Mammary microvascular endothelial cell (primary cell): Measurements from ENCODE around the gene SPRY2.

DNA sequence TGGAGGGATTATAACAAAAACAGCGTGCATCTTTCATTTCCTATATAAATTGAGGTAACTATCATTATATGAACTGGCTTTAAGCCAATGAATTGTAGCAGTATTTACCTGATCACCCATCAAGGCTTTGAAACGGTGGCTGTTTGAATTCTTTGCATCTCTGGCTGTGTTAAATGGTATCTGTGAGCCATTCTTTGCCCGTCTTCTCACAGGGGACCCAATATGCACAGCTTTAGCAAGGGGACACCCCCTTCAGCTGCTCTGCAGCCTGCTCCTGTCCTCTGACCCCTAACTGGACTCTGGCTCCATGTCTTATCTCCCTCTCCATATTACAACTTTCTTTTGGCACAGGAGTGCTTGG lies 1109.2 kb downstream of the KLF5 start:
- RAMPAGE, long total RNA, result no peak

GRCh38 chr13:75286708-75287148 lies 195.2 kb downstream of the TBC1D4 start:
- RAMPAGE, long total RNA, result no peak

- RAMPAGE, long total RNA, result no peak
Observed at GRCh38 chr13:75326061-75327105, 155.6 kb downstream of the TBC1D4 start.

DNA sequence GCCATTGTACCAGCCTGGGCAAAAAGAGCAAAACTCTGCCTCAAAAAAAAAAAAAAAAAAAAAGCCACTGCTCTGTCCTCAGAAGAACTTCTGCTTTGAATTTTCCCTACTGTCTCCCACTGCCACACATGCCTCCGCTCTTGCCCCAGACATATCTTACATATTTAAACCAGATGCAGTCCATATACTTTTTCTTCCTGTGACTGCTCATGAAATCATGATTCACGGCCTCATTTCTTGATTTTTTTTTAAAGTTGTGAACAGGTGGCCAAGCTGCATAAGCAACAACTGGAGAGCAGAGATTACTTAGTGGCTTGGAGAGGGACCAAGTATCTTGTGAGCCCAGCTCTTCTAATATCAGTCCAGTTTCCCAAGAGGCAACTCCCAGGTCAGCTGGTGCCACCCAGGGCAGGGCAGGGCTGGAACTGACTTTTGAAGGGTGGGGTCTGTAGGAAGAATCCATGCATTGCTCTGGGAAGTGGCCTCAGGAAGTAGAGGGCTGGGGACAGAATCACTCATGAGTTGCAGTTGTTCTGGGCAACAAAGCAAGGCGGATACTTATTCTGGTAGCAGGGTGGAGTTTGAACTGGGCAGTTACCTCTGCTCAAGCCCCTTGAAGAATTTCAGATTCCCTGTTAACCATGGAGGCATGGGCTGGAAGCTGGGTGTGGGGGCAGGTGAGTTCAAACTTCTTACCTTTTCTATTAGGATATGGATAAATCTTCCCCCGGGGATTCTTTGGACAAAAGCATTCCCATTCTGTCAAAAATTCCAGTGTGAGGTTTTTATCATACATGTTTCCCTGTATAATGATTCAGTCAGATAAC lies 152.5 kb downstream of the LMO7 start:
- RAMPAGE, long total RNA, result no peak

GRCh38 chr13:75836119-75836567 lies 200.0 kb downstream of the LMO7 start:
- RAMPAGE, long total RNA, result no peak

DNA sequence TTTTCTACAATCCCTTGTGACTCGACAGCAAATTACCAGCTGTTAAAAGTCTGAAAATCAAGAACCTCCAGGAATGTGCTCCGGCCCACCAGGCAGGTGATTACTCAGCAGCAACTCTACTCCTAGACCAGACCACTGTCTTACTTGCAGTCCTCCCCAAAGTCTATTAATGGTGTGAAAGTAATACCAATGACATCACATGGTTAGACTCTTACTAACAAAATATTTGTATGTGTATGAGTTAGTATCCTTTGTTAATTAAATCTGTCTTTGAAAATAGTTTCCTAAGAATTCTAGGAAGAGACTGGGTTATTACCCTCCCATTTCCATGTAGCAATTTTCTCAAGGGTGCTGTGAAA lies 362.2 kb downstream of the KCTD12 start:
- RAMPAGE, long total RNA, result no peak

DNA sequence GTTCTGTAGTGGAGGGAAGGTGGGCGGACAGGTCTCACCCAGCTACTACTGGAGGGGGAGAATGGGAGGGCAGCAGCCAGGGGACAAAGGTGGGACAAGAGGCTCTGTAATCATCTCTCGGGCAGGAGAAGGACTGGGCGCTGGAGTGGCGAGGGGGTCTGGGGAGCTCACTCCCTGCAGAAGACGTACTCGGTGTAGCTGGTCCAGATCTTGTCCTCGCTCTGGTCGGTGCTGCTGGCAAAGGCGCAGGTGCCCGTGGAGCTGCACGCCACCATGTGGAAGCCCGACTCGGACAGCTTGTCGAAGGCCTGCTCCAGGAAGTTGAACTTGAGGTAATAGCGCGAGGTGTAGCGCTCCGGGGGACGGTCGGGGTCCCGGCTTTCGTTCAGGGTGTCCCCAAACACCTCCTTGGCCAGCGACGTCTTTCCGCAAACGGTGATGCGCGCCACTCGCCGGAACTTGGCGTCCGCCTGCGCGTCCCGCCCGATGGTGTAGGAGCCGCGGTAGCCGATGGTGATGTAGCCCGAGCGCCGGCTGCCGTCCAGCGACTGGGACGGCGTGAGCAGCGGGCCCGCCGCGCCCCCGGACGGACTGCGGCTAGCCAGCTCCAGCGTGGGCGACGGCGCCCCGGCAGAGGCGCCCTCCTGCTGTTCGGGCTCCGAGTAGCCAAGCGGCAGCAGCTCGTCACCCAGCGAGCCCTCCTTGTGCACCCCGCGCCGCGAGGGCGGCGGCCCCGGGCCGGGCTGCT lies 1.0 kb downstream of the KCTD12 start:
- RAMPAGE, long total RNA, result no peak

- RAMPAGE, long total RNA, result no peak
Observed at GRCh38 chr13:76886777-76887257, 612 bp upstream of the KCTD12 start.

GRCh38 chr13:76980114-76980408 lies 11.8 kb upstream of the CLN5 start:
- RAMPAGE, long total RNA, result no peak

GRCh38 chr13:76991303-76991818 lies 520 bp upstream of the CLN5 start:
- RAMPAGE, long total RNA, result no peak

DNA sequence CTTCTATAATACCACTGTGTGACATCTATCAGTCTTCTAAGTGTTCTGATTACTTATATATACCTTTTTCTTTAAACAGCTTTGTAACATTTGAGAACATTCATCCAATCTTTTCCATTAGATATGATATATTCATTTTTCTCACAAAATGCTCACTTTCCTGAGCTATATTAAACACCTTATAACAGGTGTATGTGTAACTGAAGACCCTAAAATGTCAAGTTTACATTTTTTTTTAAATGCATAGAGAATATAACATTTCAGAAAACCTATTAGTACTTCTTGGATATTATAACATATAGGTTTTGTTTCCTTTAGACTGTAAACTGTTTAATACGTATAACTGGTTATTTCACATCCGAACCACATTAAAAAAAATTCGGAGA lies 14.7 kb downstream of the CLN5 start:
- RAMPAGE, long total RNA, result no peak

GRCh38 chr13:77144755-77145883 lies 118.2 kb upstream of the FBXL3 start:
- RAMPAGE, long total RNA, result no peak

DNA sequence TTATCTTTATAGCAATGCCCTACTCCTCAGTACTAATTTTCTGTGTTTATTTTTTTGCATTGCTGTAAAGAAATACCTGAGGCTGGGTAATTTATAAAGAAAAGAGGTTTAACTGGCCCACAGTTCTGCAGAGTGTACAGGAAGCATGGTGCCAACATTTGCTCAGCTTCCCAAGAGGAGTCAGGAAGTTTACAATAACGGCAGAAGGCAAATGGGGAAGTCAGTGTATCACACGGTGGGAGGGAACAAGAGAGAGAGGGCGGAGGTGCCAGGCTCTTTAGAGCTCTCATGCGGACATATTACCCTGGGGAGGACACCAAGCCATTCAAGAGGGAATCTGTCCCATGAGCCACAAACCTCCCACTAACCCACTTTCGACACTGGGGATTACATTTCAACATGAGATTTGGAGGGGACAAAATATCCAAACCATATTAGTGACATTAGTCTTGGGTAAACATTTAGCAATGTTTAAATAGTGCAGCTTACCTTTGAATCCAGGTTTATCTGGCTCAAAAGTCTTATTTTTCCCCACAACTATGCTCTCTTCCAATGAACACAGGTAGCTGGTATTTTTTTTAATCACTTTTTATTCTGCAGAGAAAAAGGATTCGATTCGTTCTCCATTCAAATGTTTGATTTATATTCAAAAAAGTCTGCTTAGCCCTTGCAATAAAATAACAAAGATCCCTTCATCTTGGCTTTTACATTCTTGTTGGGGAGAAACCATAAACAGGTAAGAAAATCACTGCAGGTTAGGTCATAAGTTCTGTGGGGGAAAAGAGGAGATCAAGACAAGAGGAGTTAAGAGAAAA lies 70.0 kb downstream of the SLAIN1 start:
- RAMPAGE, long total RNA, result no peak

GRCh38 chr13:77919263-77919957 lies 779 bp upstream of the EDNRB start:
- RAMPAGE, long total RNA, result start-site peak on the minus strand at chr13:77919426-77919483, 14 and 28 reads in 2 replicates

DNA sequence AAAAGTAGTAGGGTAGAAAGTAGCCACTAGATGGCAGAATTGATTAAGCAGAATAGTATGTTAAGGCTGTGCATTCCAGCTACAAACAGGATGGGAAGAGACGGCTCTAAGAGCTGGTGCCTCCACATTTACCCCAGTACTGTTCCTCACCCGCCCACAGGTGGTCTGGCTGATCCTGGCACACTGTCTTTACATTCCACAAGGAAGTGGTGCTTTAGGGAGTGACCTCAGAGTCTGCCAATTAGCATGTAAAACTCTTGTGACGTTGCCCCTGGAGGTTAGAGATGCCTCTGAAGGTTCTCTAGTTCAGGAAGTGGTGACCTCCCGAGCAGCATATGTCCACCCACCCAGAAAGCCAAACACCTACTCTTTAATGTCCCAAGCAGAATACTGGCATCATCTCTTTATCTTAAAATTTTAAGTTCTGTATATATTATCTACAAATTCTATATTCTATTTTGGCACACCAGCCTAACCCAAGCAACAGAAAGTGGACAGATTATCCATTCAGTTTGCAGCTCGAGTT lies 219.2 kb upstream of the EDNRB start:
- RAMPAGE, long total RNA, result no peak

DNA sequence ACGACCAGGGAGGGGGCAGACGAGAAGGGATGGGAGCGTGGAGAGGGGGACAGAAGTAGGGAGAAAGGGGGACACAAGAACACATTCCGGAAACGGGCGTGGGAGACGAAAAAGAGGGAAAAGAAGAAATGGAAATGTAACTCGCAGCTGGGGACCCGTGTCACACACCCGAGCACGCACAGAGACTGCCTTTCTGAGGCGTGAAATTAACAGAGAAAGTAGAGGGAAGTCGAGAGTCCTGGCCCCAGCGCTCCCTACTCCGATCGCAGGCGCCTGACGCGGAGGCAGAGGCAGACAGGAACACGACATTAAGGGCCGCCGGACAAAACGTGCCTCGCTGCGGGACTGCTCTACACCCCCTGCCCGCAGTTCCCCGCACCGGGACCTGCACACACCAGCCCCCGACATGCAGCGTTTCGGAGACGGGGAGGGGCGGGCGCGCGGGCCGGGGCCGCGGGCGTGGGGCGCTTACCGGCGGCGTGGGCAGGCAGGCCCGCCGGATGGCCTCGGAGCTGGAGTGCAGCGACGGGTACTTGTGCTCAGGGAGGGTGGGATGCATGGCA lies 539 bp downstream of the POU4F1 start:
- RAMPAGE, long total RNA, result no peak

DNA sequence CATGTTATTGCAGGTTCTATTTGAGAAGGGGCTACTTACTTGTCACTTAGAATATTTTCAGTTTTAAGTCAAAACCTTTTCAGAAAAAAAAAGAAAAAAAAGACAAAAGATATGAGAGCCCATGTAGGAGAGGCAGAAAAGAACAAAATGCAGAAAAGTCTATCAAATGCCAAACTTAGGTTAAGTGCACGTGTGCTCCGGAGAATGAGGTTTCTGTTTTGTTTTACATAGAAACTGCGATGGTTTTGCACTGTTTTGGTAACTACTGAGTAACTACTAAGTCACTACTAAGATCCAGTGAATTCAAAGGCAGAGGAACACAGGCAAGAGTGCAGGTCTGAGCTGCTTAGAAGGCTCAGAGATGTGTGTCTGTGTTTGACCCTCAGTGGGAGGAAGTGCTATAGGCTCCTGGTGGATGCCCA lies 299.2 kb downstream of the NDFIP2 start:
- RAMPAGE, long total RNA, result no peak

DNA sequence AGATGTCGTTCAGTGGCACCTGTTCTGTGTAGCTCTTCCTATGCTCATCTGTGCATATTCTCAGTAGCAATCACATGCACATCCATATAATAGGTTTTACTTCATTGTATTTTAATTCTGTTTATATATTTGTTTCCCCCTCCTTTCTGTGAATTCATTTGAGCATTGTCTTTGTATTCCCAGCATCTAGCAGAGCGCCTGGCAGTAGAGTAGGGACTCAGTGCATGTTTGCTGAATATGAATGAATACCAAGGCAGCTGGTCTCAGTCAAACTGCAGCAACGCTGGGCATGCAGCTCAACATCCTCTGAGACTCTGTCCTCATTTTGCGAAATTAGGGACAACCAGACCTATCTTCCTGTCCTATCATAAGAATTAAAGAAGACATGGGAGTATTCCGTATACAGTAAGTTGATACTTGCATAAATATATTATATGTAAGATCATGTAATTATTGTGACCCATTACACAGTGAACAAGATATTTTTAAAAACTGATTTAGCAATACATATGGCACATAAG lies 330.0 kb downstream of the SPRY2 start:
- RAMPAGE, long total RNA, result no peak

- RAMPAGE, long total RNA, result no peak
Observed at GRCh38 chr13:80340502-80341224, at the start of gene SPRY2. Gene SPRY2 (minus strand): TSS chr13:80341126.

DNA sequence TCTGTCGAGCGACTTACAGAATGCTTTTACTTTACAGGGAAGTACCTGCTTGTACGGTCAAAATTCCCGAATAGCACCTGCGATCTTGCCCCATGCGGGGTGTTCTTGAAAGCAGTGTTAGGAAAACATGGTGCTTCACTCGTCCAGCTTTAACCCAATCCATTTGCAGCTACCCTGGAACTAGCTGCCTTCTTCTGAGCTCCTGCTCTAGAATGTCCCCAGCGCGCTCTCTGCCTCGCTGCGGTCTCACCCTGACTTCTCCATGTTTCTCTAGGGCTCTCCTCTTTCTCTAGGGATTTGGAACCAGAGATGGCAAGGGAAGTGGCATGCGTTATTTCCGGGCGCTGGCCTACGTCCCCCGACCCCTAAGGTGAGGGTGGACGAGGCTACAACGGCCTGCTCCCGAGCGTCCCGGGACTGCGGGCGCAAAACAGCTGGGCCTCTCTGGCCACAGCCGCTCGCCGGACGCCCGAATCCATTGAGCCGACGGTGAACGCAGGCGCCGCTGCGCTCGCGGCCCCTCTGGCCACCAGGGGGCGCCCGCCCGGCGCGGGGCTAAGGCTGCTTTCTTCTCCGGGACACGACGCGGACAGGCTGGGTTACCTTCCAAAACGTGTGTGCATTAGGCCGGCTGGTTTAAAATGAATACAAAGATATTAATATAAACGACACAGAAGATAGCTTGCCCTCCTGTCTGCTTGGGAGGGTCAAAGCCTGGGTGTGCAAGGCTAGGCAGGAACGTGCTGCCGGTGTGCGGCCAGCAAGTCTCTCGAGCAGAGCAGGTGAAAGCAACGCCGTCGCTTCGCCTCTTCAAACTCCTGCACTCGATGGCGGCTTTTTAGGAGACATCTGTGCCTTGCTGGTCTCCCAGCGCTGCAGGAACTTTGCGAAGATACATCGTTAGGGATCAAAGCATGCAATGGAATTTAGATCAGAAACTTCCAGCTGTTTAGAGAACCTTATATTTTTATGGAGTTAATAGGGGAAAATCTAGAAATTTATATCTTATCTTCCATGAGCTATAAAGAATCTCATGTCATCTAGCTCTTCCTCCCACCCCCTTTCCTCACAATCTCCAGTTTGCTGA lies 1.9 kb upstream of the SPRY2 start:
- RAMPAGE, long total RNA, result no peak